Non-pigmented ciliary epithelial cell (primary cell): ENCODE measurements around a stretch of chr6.

DNA sequence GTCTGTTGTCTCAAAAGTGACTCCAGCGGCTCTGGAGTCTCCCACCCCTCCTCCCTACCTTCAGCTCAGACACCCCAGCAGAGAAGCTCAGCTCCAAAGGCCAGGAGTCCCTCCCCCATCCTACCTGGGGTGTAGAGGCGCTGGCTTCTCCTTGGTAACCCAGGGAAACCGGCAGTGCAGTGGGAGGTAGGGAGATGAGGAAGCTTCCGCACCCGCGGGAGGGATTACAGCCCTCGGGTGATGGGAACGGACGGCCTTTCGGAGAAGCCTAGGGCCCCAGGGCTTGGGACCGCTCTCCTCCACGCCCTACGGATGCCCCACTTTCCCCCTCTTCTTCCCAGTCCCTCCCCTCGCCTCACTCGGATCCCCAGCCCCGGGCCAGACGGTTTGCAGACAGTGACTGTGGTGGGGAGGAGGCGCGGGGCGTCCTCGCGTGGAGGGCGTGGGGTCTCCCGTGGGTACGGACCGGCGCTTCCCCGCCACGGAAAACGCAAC lies 424 bp downstream of the TCTE1 start:
- RRBS: 3% methylated on average over 11 of the region's 30 CpGs

DNA sequence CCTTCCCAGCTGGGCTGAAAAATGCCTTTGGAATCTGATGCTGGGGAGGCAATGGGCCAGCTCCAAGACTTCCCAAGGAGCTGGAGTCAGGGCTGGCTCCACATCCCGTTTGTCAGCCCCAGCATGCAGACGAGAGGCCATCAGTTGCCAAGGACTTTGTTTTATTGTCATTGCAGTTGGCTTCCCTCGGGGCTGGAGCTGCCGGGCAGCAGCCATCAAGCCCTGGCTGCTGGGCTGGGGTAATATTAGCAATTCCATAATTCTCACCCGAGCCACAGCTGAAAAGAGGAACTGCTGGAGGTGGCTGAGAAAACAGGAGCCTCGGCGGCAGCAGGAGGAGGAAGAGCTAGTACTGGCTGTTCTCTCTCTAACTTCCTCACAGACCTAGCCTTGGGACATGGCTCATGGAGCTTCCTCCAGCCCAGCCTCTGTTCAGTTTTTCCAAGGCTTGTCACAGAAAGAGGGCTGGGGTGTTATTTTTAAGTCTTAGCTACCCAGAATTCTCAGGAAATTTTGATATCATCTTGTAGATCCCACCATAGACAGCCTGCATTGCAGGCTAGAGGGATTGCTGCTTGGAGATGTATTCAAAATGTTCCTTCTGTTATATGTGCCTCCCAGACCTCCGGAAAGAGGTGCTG lies 182.6 kb downstream of the CDC5L start:
- RRBS: no CpG with 5 or more reads among the region's 8 CpGs

DNA sequence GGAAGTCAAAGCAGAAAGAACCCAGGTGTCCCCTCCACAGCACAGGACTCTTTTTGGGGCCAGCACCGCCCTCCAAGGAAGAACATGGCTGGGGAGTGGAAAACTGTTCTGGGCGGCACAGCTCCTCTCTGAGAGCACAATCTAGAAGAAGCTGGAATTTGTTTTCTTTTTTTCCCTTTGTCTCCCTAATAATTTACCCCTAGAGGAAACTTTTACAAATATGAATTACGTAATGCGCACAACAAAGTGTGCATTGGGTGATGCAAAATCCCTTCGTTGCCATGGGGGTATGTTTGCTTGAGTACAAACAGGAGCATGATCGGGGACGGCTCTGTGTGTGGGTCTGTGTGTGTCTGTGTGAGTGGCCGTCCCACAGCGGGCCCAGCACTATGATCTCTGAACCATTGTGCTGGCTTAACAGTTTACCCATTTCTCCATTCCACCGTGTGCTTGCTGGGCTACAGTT lies 278.1 kb downstream of the CDC5L start:
- RRBS: no CpG with 5 or more reads among the region's 10 CpGs

- RRBS: no CpG with 5 or more reads among the region's 9 CpGs
Measured at GRCh38 chr6:45431554-45432104, 53.9 kb upstream of the SUPT3H start.

DNA sequence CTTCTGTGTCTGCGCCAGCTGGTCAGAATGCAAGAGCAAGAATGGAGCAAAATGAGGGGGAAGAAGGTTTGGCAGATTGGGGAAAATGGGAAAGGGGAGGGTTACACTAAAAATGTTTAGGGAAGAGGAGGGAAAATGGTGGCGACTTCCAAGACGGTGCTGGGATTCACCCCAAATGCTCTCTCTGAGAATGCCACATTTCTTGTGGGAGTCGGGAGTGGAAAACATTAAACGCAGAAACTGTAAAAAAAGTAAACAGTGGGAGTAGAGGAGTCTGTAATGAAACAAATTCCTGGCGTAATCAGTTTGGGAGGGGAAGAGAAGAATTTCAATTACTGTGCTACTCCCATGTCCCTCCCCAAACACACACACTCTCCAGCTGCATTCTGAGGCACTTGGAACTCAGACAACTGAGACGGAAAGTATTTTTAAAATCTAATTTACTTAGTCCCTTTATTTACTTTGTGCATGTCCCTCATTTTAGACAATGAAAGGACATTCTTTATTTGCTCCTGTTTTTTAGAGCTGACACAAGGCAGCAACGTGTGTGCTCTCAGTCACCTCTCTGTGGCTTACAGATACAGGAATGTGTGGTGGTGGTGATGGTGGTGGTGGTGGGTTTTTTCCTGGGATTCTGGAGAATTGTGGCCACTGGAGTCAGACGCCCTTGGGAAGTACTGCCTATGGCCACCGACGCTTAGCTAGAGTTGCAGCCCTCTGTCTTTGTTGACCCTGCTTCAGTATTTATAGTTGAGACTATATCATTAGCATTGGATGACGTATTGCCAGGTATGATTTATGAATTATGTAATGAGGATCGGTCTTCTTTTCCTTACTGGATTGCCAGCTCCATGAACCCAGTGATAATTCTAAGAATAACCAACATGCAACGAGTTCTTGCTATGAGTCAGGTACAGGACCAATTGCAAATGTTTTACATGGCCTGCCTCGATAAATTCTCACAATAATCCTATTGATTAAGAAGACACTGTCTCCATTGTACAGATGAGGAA lies 63.8 kb downstream of the CLIC5 start:
- RRBS: no CpG with 5 or more reads among the region's 15 CpGs

DNA sequence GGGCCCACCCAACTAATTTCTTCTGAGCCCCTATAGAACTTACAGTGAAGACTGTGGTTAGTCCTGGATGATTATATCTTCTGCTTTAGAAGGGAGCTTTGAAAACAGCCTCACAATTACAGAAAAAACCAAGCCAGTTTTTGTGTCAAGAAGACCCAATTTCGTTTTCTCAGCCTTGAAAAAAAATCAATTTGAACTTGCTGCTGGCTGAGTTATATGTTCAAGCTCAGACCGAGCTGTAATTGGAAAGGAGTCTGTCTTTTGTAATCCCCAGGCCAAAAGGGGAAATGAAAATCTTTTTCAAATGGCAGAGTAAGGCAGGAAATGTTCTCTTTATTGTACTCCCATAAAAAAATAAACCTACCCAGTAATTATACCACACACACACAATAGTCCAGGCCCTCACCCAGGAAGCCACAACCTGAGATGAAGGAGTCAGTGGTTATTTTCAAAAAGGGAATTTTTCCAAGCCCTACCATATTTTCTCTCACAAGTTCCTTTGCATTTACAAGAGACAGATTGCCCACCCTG lies 45.4 kb downstream of the CLIC5 start:
- RRBS: no CpG with 5 or more reads among the region's 2 CpGs

GRCh38 chr6:45988577-45989095 lies 27.0 kb downstream of the CLIC5 start:
- RRBS: no CpG with 5 or more reads among the region's 3 CpGs

DNA sequence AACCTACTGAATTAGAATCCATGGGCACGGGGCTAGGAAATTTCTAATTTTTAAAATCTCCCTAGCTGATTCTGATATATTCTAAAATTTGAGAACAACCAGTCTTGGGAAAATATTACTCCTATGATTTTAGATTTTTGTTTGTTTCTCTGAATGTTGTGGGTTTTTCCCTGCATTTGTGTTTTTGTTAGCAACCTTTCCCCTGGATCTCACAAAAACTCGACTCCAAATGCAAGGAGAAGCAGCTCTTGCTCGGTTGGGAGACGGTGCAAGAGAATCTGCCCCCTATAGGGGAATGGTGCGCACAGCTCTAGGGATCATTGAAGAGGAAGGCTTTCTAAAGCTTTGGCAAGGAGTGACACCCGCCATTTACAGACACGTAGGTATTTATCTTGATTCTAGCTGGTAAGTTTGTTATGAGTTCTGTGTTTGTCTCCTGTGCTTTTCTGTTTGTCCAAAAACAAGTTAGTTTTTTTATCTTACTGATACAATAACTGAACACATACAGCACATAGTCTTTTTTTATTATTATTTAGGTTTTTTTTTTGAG lies 3.0 kb downstream of the SLC25A27 start:
- RRBS: no CpG with 5 or more reads among the region's 7 CpGs

DNA sequence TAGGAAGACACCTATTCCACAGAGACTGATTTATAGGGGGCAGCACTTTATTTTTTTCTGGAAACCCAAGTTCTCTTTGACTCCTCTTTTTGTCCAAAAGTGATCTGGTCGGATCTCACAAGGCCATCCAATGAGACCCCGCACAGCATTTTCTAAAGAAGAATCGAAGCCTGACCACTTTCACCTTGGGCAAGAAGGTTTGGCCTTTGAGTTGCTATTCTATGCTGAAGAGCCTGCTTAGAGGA lies 11.2 kb upstream of the TDRD6 start:
- RRBS: no CpG with 5 or more reads among the region's 3 CpGs

- RRBS: no CpG with 5 or more reads among the region's 4 CpGs
Measured at GRCh38 chr6:46730814-46731440, 4.2 kb downstream of the PLA2G7 start.

GRCh38 chr6:46832182-46832385 lies 38.9 kb downstream of the MEP1A start:
- RRBS: no CpG with 5 or more reads among the region's 3 CpGs

DNA sequence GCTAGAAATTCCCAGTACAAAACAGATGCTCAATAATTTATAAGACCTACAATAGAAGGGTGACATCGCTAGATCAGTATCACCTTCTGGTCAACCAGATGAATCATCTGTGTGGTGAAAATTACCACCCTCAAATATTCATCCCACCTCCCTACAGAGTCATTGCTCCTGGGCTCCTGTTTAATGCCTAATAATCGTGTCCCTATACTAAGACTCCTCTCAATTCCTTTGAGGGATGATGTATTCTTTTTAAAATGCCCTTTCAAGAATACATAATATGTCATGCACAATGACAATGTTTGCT lies 10.8 kb upstream of the ADGRF5 start:
- RRBS: no CpG with 5 or more reads among the region's 2 CpGs

GRCh38 chr6:46990776-46991191 lies 51.3 kb downstream of the ADGRF1 start:
- RRBS: no CpG with 5 or more reads among the region's 3 CpGs

GRCh38 chr6:47061420-47062003 lies 19.4 kb upstream of the ADGRF1 start:
- RRBS: no CpG with 5 or more reads among the region's 4 CpGs

DNA sequence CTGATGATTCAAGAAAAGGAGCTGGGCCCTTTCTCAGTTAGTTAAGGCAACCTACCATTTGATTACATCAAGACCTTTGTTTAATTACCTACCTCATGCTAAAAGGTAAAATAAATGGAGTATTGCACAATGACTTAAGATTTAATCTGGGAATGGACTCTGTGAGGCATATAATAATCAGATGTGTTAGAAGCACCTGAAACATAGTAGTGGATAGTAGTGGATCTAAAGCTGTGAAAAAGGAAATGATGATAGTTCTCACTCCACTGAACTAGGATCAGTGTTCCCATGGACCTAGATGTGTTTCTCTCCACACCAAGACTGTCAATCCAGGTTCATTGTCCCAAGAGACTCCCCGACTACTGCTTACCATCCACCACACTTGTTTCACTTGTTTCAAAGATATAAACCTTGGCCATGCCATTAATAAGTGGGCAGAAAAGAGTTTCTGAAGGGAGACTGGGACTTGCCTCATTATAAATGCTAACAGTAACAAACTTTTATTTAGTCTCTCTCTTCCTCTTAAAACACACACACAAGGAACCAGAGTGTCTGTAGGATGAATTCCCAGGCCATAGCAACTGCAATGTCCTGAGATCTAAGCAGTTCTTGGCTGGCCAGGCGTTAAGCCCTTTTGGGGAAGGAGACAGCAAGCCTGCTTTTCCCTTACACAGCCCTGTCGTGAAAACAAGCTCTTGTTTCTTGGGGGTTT lies 1.9 kb downstream of the TNFRSF21 start:
- RRBS: no CpG with 5 or more reads among the region's 3 CpGs

GRCh38 chr6:47407146-47407696 lies 70.4 kb upstream of the CD2AP start:
- RRBS: no CpG with 5 or more reads among the region's 2 CpGs

GRCh38 chr6:47653694-47654027 lies 44.7 kb upstream of the ADGRF4 start:
- RRBS: no CpG with 5 or more reads among the region's 4 CpGs

DNA sequence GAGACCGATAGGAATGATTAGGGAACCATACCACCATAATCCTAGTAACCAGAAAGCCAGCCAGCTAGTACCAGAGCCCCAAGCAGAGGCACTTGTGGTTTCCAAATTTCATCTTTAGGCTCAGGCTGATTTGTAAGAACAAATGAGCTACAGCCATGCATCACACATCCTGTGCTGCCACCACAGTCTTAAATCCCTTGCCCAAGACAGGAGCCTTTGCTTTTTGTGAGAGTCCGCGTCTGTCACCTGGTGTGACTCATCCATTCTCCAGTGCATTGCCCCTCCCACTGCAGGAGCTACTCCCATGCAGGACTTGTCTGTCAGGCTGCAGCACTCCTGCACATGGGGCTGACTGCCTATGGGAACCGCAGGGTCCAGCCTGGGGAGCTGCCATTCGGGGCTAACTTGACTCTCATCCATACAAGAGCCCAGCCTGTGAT lies 42.2 kb upstream of the ADGRF4 start:
- RRBS: no CpG with 5 or more reads among the region's 5 CpGs

DNA sequence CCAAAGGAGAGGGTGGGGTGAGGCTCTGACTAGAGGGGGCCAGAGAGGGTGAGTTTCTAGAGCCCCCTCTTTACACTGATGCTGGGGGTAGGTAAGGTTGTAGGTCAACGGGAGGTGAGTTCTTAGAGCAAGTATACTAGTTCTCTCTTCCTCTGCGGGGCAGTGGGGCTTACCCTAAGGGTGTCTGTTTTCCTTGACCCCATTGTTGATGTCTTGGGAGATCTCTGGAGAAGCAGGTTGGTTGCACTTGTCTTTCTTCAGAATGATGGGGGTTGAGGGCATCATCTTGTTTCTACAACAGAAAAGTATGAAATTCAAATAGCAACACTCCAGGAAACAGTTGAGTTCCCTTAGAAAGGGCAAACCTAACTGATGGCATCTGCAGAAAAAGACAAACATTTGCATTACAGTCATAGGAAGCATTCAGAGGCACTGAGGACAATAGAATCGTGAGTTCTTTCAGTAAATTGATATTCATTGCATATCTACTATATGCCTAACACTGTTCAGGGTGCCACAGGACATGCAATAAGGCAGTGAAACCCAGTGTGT lies 41.3 kb upstream of the OPN5 start:
- RRBS: no CpG with 5 or more reads among the region's 3 CpGs